ENCODE measurements around a stretch of chr6.

DNA sequence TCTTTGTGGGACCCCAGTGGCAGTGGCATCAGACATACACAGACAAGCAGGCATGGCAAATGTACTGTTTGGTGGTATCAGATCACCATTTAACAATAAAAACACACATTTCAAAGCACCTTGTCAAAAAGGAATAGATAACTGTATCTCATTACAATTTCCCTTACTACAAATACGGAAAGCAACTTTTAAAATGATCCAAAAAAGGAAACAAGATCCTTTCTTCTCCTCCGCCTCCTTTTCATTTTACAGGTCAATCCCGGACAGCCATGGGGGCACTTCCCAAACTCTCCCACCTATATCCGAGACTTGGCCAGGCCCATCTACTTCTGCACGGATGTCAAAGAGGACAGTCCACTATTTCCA is 208.9 kb upstream of the COL21A1 start:
- PRO-cap, 3 experiments, result no peak in any of the 3 experiments
- RAMPAGE, long total RNA, 2 experiments, result no peak in any of the 2 experiments
- RRBS, result no CpG with 5 or more reads among the region's 5 CpGs

- PRO-cap, 3 experiments, result no peak in any of the 3 experiments
- RAMPAGE, long total RNA, 2 experiments, result no peak in any of the 2 experiments
- RRBS, result no CpG with 5 or more reads among the region's 3 CpGs
Observed at GRCh38 chr6:56528347-56528745, 281.0 kb upstream of the COL21A1 start.

GRCh38 chr6:56840799-56841342 is 113.8 kb downstream of the DST start:
- PRO-cap, 3 experiments, result no peak in any of the 3 experiments
- RAMPAGE, long total RNA, 2 experiments, result no peak in any of the 2 experiments
- RRBS, result no CpG with 5 or more reads among the region's 3 CpGs

DNA sequence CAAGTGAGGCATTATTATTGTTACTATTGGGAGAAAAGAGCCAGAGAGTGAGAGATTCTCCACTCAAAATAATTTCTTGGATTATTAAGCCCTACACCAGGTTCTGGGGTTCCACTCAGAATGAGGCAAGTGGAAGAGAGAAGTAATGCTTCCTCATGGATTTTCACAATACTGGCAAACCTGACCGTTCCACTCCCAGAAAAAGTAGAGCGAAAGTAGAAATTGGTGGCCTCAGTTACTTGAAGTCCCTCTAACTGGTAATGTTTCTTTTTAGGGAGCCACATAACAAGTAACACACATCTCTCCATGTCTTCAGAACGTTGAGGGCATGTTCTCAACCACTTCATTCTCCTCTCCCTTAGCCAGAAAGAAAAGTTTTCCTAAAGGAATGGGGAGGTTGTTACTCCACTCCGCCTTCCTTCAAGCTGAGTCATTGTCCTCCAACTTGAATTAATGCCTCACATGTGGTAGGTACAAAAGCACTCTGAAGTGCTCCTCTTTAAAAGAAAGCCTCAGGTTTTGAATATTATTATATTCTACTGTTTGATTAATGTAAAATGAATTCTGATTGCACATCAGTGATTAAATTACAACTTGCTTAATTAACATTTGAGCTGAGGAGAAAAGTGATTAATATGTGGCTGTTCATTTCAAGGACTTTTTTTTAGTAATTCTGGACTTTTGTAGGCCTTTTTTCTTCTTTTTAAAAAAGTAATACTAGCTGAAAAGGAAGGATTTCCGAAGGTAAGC is 2.0 kb downstream of the BAG2 start:
- PRO-cap, 3 experiments, result peak in 3 of 3 experiments; most common minus-strand start position 351 of the sequence (in 2)
- RAMPAGE, long total RNA, 2 experiments, result no peak in any of the 2 experiments
- RRBS, result no CpG with 5 or more reads among the region's 5 CpGs

- PRO-cap, 3 experiments, result no peak in any of the 3 experiments
- RAMPAGE, long total RNA, 2 experiments, result no peak in any of the 2 experiments
- RRBS, result no CpG with 5 or more reads among the region's 2 CpGs
Observed at GRCh38 chr6:57214566-57214765, 7.6 kb downstream of the RAB23 start.

- PRO-cap, 3 experiments, result no peak in any of the 3 experiments
- RAMPAGE, long total RNA, 2 experiments, result no peak in any of the 2 experiments
- RRBS, result no CpG with 5 or more reads among the region's 2 CpGs
Observed at GRCh38 chr6:57242248-57242902, 20.3 kb upstream of the RAB23 start.

GRCh38 chr6:57288132-57288742 is 29.2 kb upstream of the PRIM2 start:
- PRO-cap, 3 experiments, result no peak in any of the 3 experiments
- RAMPAGE, long total RNA, 2 experiments, result no peak in any of the 2 experiments
- RRBS, result no CpG with 5 or more reads among the region's 12 CpGs

- PRO-cap, 3 experiments, result no peak in any of the 3 experiments
- RAMPAGE, long total RNA, 2 experiments, result no peak in any of the 2 experiments
- RRBS, result no CpG with 5 or more reads among the region's 1 CpG
Observed at GRCh38 chr6:63305084-63305403, 14.7 kb downstream of the LGSN start.

GRCh38 chr6:63510153-63510813 is 62.0 kb upstream of the PTP4A1 start:
- PRO-cap, 3 experiments, result peak in 1 of 3 experiments; most common minus-strand start chr6:63510295 (in 1)
- RAMPAGE, long total RNA, 2 experiments, result no peak in any of the 2 experiments
- RRBS, result no CpG with 5 or more reads among the region's 6 CpGs

DNA sequence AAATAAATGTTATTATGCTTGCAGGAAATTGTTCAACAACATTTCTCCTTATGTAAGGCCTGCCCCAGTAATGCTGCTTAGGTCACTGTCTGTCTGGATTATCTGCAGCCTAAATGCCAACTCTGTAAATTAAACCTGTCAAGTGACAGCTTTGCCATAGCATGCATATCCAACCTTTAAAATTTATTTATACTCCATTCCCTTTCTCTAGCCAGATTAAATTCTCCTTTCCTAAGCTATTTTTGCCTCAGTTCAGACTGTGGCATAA is 7.9 kb upstream of the PTP4A1 start:
- PRO-cap, 3 experiments, result no peak in any of the 3 experiments
- RAMPAGE, long total RNA, 2 experiments, result no peak in any of the 2 experiments

GRCh38 chr6:63574825-63575446 is 2.7 kb downstream of the PTP4A1 start:
- PRO-cap, 3 experiments, result no peak in any of the 3 experiments
- RAMPAGE, long total RNA, 2 experiments, result no peak in any of the 2 experiments
- RRBS, result no CpG with 5 or more reads among the region's 2 CpGs

GRCh38 chr6:63576243-63577051 is 4.2 kb downstream of the PTP4A1 start:
- PRO-cap, 3 experiments, result no peak in any of the 3 experiments
- RAMPAGE, long total RNA, 2 experiments, result no peak in any of the 2 experiments
- RRBS, result no CpG with 5 or more reads among the region's 6 CpGs

DNA sequence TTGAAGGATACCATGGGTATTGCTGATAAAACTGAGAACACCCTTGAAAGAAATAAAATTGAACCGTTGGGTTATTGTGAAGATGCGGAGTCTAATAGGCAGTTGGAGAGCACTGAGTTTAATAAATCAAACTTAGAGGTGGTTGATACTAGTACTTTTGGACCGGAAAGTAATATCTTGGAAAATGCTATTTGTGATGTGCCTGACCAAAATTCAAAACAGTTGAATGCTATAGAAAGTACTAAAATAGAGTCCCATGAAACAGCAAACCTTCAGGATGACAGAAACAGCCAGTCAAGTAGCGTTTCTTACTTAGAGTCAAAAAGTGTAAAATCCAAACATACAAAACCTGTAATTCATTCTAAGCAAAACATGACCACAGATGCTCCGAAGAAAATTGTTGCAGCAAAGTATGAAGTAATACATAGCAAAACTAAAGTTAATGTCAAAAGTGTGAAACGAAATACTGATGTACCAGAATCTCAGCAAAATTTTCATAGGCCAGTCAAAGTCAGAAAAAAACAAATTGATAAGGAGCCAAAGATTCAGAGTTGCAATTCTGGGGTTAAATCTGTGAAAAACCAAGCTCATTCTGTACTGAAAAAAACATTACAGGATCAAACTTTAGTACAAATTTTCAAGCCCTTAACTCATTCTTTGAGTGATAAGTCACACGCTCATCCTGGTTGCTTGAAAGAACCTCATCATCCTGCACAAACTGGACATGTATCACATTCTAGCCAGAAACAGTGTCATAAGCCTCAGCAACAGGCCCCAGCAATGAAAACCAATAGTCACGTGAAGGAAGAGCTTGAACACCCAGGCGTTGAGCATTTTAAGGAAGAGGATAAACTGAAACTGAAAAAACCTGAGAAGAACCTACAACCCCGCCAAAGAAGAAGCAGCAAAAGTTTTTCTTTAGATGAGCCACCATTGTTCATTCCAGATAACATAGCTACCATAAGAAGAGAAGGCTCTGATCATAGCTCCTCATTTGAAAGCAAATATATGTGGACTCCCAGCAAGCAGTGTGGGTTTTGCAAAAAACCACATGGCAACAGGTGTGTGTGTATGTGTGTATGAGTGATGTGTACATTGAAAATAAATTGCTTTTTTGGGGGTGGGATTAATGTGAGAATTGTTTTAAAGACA is 49.6 kb downstream of the PHF3 start:
- PRO-cap, 3 experiments, result no peak in any of the 3 experiments
- RAMPAGE, long total RNA, 2 experiments, result no peak in any of the 2 experiments
- RRBS, result no CpG with 5 or more reads among the region's 10 CpGs

DNA sequence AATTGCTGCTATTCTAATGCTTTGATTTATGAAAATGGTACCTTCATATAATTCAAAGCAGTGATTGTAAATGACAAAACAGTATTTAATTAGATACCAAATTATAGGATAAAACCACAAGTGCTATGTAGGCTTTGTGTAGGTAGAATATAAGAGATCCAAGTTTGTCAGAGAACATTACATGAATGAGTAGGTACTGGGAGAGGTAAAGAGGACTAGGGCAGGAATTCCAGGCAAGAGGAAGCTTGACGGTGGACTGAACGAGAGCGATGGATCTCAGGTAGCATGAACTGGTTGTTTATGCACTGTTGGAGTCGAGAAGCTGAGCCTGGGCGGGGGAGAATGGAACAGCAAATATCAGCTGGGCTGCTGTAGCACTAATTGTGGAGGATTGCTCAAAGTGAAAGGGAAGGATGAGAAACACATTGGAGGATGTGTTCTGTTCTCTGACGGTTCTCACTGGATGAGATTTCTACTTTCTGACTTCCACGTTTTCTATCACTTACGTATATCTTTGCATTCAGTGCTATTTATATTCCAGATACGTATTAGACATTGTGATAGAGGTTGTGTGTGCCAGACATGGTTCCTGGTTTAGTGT is 164.2 kb downstream of the PHF3 start:
- PRO-cap, 3 experiments, result no peak in any of the 3 experiments
- RAMPAGE, long total RNA, 2 experiments, result no peak in any of the 2 experiments
- RRBS, result no CpG with 5 or more reads among the region's 9 CpGs

DNA sequence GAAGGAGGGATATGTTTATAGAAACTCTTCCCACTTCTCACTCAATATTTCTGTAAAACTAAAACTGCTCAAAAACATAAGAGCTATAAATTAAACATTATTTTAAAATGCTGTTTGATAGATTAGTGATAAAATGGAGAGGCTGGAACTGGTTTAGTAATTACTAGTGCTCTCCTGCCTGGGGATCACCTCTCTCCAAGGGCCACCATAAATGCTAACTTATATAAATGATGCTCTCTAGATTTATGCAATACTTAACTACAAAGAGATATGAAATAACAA is 521.6 kb upstream of the ZC3H11C start:
- PRO-cap, 3 experiments, result no peak in any of the 3 experiments
- RAMPAGE, long total RNA, 2 experiments, result no peak in any of the 2 experiments

GRCh38 chr6:65270885-65271194 is 30.4 kb upstream of the ZC3H11C start:
- PRO-cap, 3 experiments, result peak in 3 of 3 experiments; most common minus-strand start chr6:65271090 (in 3)
- RAMPAGE, long total RNA, 2 experiments, result no peak in any of the 2 experiments
- RRBS, result no CpG with 5 or more reads among the region's 2 CpGs

GRCh38 chr6:65374399-65374747 is 73.1 kb downstream of the ZC3H11C start:
- PRO-cap, 3 experiments, result peak in 3 of 3 experiments; most common minus-strand start chr6:65374512 (in 3)
- RAMPAGE, long total RNA, 2 experiments, result no peak in any of the 2 experiments
- RRBS, result no CpG with 5 or more reads among the region's 8 CpGs

GRCh38 chr6:65938177-65938378 is 231.1 kb upstream of the EYS start:
- PRO-cap, 3 experiments, result peak in 3 of 3 experiments; most common plus-strand start chr6:65938276 (in 3)
- RAMPAGE, long total RNA, 2 experiments, result no peak in any of the 2 experiments

DNA sequence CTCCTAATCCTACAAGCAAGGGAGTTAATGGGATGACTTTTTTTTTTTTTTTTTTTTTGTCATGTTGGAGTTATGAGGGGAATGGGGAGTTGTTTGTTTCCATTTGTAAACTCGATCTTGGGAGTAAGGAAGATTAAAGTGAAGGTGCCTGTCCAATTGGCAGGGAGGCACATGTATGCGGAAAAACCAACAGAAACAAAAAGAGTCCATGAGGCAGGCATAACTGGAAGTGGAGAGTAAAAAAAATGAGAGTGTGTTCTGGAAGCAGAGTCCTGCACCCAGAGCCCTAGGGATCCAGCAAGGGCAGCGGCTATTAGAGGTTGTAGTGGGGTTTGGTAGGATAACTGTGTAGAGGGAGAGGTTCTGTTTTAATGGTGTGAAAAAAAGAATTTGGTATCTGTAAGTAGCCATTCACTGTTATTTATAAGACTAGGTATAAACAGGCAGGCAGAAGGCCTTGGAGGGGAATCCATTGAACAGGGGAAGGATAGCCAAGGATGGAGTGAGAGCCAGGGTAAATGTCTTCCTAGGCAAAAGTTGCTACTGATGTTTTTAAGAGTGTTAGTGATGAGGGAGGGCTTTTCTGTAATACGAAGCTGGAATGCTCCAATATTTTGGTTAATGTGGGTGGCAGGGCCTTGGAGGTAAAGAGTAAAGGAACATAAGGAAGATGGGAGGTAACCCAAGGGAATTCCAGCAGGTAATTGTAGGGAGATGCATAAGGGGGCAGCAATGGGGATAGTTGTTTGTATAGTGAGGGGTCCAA is 752.8 kb upstream of the ADGRB3 start:
- PRO-cap, 3 experiments, result no peak in any of the 3 experiments
- RAMPAGE, long total RNA, 2 experiments, result no peak in any of the 2 experiments
- RRBS, result no CpG with 5 or more reads among the region's 4 CpGs

GRCh38 chr6:68559170-68559369 is 76.0 kb upstream of the ADGRB3 start:
- PRO-cap, 3 experiments, result no peak in any of the 3 experiments
- RAMPAGE, long total RNA, 2 experiments, result no peak in any of the 2 experiments
- RRBS, result no CpG with 5 or more reads among the region's 1 CpG